Glomerular endothelial cell (primary cell): ENCODE measurements around a stretch of chr22.

- RAMPAGE, long total RNA: no peak
Observed at GRCh38 chr22:19375375-19375973, 56.1 kb downstream of the HIRA start.

DNA sequence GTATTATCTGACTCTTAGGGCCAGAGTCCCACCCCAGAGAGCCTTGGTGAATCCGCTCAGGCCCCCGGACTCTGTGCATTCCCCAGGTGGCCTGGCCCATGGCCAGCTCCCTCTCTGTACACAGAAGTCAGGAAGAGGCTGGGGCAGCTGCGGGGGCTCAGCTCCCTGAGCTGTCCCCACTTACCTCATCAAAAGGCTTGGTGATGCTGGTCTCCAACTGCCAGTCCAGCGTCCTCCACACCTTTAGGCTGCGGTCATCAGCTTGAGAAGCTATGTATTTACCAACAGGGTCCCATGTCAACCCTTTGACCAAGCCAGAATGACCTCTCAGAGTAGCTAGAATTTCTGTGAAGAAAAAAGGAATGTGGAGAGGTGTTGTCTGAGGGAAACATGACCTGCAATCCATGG is 34.9 kb downstream of the HIRA start:
- RAMPAGE, long total RNA: no peak

DNA sequence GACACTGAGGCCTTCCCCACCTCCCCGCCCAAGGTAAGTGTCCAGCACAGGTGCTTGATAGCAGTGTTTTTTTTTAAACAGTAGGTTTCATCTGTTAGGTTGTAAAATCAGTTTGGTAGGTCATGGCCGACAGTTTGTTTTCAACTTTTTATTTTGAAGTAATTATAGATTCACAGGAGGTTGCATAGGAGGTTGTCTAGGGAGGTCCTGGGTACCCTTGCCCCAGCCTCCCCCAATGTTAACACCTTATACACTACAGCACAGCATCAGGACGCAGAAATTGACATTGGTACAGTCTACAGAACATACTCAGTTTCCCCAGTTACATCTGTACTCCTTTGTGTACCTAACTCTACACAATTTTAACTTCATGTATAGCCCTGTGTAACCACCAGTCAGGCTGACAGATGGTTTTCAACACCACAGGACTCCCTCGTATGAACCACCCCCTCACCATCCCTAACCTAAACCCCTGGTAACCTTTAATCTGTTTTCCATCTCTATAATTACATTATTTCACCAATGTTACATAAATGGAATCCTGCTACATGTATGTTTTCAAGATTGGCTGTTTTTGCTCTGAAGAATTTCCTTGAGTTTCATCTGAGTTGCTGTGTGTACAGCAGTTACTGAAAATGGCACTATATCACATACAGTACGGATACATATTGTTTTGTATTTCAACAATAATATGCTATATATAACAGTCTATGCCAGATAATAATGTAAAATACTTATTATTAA is 6.6 kb downstream of the C22orf39 start:
- RAMPAGE, long total RNA: no peak

DNA sequence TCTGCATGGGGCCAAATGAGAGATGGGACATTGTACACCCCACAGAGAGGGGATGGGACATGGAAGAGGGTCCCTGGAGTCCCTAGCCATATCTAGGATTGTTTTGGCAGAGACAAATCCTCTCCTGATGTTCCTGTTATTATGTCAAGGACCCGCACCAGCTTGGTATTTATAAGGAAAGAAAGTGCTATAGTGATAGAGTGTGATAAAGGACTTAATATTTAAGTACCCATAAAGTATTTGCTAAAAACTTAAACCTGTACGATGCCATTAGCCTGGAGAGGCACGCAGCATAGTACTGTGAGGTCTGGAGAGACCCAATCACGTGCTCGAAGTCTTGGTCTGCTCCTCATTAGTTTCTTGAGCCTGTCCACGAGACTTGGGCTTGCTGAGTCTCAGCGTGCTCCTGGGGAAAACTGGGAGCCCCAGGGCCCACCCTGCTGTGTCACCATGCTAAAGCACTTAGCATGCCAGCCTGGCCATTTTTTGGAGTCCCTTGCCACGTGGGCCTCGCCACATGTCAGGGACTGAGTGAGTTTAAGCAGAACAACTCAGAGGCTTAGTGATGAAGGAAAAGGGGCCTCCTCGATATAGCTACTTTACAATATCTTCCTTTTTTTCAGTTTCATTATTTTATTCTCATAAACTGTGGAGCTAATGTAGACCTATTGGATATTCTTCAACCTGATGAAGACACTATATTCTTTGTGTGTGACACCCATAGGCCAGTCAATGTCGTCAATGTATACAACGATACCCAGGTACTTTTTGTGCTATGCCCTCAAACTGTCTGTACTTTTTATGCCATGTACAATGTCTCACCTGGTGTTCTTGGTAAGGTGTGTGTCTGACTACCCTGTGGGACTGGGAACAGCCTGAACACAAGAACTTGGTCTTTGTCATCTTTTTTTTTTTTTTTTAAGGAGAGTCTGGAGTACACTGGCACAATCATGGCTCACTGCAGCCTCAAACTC is 2.6 kb downstream of the CDC45 start:
- RAMPAGE, long total RNA: no peak

GRCh38 chr22:19514751-19515508 is 9.3 kb downstream of the CLDN5 start:
- RAMPAGE, long total RNA: no peak

GRCh38 chr22:19523198-19524313 is 654 bp downstream of the CLDN5 start:
- RAMPAGE, long total RNA: no peak

DNA sequence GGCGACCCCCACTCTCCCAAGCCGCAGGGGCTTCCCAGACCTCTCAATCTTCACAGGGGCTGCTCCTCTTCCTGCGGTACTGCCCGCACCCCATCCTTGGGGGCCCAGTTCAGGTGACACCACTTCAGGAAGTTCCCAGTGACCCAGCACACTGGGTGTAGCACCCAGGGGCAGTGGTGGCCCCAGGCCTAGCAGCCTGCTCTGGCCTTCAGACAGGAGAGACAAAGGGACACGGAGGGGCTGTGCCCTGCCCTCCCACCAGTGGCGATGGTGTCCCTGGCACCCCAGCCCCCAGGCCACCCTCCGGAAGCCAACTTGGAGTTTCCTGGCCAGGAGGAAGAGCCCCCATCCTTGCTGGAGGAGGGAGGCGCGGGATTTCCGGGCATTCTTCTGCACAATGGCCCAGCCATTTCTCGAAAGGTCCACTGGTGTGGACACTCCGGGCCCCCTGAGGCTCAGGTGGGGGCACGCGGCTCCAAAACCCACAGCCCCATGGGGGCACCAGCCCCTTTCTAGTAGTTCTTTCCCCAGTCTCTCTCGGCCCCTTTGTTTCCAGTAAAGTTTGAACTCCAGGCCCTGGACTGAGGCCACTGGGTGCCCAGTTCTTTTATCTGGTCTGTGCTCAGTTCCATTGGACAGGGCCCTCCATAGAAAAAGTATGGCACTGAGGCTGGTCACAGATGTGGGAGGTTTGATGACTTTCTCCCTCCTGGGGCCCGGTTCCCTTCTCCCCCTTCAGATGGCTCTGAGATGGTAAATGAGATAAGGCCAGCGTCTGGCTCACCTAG is 1.1 kb upstream of the CLDN5 start:
- RAMPAGE, long total RNA: no peak

GRCh38 chr22:19571833-19572183 is 47.6 kb upstream of the CLDN5 start:
- RAMPAGE, long total RNA: no peak

GRCh38 chr22:19576816-19577528 is 52.8 kb upstream of the CLDN5 start:
- RAMPAGE, long total RNA: no peak

- RAMPAGE, long total RNA: no peak
Observed at GRCh38 chr22:19644003-19644632, 70.2 kb upstream of the SEPTIN5 start.

GRCh38 chr22:19691722-19692292 is 22.5 kb upstream of the SEPTIN5 start:
- RAMPAGE, long total RNA: no peak

GRCh38 chr22:19874269-19875287 is 19.9 kb upstream of the GNB1L start:
- RAMPAGE, long total RNA: no peak

DNA sequence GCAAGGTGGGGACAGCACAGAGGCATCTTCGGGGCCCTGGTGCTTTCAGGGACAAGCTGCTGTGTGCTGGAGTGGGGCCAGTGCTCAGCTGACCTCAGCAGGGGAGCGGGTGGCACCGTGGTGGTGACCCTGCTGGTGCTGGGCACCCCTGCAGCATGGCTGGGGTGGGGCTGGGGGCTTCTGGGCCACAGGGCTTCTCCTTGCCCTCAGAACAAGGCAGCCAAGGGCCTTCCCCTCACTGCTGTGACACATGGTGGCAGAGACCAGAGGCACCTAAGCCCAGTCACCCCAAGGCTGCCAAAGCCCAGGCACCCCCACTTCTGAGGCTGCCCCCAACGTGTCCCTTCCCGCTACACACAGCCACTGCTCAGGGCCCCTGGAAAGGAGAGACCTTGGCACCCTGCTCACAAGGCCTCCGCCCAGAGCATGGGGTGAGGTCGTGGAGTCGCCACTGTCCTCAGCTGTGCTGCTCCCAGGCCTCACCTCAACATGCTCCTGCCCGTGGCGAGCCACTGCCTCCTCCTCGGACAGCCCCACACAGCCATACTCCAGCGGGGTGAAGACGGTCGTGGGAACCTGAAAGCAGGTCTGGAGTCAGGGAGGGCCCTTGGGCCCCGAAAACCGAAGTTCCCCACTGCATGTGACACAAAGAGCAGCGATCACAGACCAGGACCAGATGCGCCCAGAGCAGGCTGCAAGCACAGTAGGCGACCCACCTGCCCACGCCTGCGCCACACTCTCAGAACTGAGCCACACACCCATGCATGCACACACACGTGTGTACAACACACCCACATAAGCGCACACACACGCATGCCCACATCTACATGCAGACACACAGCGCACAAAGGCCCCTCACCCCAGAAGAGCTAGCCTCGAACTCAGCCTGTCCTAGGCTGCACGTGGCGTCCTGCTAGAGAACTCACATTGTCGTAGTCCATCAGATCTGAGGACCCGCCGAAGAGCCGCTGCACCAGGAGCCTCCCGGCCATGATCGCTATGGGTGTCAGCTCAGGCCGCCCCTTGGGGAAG is 25.3 kb upstream of the GNB1L start:
- RAMPAGE, long total RNA: no peak

GRCh38 chr22:19892531-19892856 is 37.8 kb upstream of the GNB1L start:
- RAMPAGE, long total RNA: no peak

DNA sequence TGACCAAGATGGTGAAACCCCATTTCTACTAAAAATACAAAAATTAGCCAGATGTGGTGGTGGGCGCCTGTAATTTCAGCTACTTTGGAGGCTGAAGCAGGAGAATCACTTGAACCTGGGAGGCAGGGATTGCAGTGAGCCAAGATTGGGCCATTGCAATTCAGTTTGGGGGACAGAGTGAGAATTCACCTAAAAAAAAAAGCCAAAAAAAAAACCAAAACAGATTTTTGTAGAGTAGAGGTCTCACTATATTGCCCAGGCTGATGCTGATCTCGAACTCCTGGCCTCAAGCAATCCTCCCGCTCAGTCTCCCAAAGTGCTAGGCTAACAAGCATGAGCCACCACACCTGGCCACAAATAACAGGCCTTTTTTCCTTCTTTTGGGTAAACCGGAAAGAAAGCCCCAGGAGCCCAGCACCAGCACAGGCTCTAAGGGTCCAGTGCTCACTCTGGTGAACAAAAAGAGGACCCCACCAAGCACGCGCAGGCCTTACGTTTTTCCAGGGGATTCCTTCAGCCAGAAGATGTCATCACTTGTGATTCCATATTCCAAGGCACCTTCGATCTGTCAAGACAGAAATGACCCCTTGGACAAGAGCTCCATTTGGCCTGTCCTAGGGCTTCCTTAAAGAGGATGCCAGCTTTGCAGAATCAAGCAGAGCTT is 30.6 kb upstream of the COMT start:
- RAMPAGE, long total RNA: no peak

DNA sequence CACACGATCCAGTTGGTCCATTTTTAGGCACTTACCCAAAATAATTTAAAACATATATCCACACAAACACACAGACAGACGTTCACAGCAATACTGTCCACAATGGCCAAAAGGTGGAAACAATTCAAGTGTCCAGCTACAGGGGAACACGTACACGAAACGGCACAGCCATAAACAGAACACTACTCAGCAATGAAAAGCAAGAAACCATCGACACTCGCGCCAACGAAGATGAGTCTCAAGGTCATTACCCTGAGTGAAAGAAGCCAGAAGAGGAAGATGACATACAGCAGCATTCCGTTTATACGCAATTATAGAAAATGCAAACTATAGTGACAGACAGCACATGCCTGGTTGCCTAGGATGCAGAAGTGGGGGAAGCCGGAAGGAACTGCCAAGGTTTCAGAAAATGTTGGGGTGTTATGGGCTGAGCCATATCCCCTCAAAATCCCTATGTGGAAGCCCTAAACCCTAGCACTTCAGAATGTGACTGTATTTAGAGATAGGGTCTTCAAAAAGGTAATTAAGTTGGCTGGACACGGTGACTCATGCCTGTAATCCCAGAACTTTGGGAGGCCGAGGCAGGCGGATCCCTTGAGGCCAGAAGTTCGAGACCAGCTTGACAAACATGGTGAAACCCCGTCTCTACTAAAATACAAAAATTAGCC is 13.2 kb upstream of the COMT start:
- RAMPAGE, long total RNA: no peak

- RAMPAGE, long total RNA: no peak
Observed at GRCh38 chr22:19932196-19933279, 9.0 kb upstream of the COMT start.

- RAMPAGE, long total RNA: no peak
Observed at GRCh38 chr22:19962120-19962971, 20.7 kb upstream of the TXNRD2 start.

DNA sequence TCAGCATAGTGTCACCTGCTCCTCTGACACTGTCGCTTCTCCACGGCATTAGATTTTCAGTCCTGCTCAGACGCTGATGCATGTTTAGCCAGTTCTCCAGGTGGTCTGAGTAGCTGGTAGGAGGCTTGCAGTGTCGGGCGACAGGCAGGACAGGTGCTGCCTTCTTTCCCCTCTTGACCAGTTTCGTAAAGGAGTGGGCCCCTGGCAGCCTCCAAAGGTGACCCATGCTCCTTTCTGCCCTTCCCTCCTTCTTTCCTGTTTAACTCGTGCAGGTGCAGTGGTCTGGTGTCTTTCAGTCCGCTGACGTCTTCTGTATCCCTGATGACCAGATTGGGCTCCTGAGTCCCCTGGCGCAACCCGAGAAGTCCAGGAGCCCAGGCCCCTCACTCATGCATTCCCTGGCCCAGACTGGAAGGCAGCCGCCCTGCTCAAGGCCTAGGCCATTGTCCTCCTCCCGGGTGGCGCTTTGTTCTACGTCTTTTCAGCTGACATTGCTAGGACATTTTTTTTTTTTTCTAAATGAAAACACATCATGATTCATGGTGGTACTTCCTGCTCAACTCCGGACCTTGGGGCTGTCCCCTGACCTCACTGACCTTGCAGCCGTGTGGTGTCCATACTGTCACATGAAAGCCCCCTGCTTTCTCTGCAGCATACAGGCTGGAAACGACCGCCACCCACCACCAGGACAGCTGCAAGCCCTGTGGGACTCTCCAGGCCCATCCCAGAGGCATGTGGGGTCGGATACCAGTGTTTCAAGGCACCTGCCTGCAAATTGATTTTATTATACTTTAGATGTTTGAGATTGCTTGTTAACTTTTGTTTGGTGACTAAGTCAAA is 25.5 kb upstream of the TXNRD2 start:
- RAMPAGE, long total RNA: no peak

- RAMPAGE, long total RNA: no peak
Observed at GRCh38 chr22:19974571-19975111, 33.0 kb upstream of the TXNRD2 start.